ENCODE data around the genes TTC39A, CPT2 and CZIB.

GRCh38 chr1:50927643-50928548 is 32.2 kb downstream of the FAF1 start:
- PRO-cap: no peak

DNA sequence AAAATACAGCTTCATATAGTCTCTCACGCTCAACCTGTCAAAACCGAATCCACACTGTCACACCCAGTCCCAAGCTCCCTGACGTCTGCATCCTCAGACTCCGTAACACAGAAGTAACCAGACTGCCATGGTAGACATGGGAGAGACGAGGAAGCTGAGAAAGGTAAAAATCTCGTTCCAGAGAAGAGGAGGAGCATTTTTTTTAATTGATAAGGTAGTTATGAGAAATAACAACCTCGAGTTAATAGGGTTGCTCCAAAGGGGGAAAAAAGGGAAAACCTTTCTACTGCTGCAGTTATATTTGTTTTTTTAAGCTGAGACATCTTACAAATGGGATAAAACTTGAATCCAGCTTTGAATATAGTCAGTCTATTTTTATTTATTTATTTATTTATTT is 572 bp upstream of the FAF1 start:
- PRO-cap: bidirectional peak, plus-strand start at position 103 of the sequence, minus-strand start at position 87 of the sequence

- PRO-cap: no peak
These were observed 11.7 kb downstream of the CDKN2C start for GRCh38 chr1:50981720-50982098.

GRCh38 chr1:51210299-51210664 is 25.8 kb upstream of the RNF11 start:
- PRO-cap: no peak

GRCh38 chr1:51329963-51330893 is at the start of gene TTC39A:
TTC39A (minus strand) TSS chr1:51330562.
- PRO-cap: unidirectional peak, plus-strand start at chr1:51330141; bidirectional peak, plus-strand start at chr1:51330608, minus-strand start at chr1:51330562

DNA sequence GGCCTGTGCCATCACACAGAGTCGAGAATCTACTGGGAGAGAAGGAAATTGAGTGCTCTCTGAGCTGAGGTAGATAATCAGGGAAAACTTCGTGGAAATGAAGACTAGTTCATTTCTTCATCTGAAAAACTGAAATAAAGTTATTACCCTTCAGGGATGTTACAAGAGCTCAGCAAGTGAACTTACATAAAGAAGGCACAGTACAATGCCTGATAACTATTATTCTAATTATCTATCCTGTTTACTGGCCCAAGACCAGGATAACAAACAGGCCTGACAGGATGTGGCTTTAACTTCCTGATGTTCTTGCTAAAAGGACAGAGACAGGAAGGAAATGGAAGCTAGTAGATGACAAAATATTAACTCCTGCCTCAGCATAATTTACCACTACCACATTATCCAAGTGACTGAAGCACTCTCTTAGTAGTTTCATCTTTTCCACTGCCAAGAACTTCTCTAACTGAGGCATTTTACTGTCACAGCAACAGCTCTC is 85.5 kb downstream of the EPS15 start:
- PRO-cap: no peak

GRCh38 chr1:51621644-51622198 is 4.8 kb downstream of the OSBPL9 start:
- PRO-cap: no peak

DNA sequence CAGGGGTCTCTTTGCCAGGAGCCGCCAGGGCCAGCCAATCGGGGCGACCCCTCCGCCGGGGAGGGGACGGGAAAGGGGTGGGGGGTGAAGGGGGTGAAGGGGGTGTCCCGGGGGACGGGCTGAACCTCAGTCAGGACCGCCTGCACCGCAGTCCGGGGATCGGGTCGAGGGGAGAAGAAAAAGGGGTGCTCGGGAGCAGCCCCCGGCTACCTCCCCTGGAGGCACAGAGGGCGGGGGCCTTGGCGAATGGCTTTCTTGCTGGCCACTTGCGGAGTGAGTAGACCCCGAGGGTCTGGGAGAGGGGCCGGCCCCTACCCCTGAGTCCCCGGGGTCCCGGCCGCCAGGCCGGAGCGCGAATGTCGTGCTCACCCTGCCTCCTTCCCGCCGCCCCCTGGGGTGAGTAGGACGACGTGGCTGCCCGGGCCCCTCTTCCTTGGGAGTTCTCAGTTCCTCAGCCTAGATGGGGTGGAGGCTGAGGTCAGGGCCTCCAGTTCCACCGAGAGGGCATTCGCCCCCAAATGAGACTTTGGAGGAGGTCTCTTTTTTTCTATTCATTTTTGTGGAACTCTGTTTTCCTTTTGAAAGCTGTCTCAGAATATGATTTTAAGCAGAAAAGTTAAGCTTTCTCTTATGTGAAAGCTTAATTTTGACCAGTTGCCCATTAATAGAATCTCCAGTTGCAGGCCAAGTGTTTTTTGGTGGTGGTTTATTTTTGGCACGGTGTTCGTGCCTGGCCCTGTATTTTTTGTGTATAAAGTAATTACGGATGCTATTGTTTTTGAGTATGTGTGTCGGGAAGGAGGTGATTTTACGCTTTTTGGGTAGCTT is 113.1 kb downstream of the OSBPL9 start:
- PRO-cap: bidirectional peak, plus-strand start at position 105 of the sequence, minus-strand start outside the sequence

GRCh38 chr1:51976704-51977673 is 13.5 kb downstream of the RAB3B start:
- PRO-cap: bidirectional peak, plus-strand start at chr1:51977494, minus-strand start at chr1:51977269

- PRO-cap: no peak
These were observed 312 bp downstream of the TXNDC12 start for GRCh38 chr1:52054818-52054940.

DNA sequence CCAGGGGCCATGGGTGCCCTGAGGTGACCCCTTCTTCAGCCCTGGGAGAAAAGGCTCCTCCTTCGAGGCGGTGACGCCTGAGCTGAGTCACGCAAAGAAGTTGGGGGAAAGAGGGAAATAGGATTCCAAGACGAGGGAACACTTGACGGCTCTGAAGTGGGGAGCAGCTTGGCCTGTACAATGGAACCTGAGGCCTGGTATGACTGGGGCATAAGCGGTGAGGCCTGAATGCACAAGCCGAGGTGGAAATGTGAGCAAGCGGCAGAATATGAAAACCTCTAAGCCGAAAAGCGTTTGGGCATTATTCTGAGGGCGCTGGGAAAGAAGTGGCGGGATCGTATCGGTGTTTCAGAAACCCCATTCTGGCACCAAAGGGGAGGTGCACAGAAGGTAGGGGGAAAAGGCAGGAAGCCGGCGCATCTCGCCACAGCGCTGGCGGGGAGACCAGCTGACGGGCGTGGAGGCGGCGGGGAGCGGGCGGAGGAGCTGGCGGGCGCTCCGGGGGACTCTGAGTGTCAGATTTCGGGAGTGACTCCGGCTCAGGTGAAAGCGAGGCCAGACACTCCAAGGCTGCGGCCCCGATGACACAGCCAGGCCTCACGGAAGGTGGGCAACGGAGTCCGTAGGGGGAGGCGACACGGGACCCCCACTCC is 562 bp downstream of the CC2D1B start:
- PRO-cap: unidirectional peak, plus-strand start at position 120 of the sequence; unidirectional peak, plus-strand start at position 427 of the sequence

DNA sequence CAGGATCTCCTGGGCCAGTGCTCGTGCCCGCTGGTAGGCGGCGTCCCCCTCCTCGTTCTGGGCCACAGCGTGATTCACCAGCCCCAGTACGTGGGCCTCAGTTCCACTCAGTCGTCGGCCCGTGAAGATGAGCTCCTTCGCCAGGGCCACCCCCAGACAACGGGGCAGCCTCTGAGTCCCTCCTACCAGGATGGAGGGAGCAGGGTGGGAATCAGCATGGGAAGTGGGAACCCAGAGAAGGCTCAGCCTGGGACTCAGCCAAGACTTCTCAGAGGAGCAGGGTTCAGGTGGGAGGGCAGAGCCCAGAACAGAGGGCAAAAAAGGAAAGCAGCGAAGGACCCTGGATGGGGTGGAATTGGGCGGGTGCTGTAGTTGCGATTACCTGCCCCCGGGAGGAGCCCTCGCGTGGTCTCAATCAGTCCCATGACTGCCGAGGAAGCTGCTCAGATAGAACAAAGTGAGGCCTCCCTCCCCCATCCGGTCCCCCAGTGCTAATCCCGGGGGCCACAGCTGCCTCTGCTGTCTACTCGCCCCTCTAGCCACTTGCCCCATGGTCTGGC is 16.8 kb downstream of the ECHDC2 start:
- PRO-cap: no peak

DNA sequence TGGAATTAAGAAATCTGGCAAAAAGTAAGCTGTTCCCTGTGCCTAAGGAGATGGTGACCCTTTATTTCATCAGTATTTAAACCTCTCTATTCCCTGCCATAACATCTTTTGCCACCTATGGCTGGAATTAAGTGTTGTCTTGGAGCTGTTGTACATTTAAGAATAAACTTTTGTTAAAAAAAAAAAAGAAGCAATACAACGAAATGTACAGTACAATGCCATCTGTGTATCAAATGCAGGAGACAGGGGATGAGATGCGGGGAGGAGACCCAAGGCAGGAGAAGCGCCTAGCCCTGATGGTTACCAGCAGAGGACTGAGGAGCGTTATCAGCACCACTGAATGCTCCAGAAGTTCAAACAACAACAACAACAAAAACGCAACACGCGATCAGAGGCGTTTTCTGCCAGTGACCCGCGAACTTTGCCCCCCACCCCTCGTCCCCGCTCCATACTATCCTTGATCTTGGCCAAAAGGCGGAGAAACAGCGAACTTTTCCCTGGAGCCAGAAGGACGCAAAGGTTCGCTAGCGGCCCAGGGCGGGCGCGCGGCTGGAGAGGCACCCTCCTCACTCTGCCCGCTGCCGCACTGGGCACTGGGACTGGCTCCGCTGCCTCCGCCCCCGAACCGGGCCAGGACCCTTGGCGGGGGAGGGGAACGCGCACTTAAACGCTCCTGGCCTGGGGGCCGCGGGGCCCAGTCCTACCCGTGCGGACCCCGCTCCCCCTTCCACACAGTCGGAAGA is 799 bp downstream of the ECHDC2 start:
- PRO-cap: bidirectional peak, plus-strand start at position 581 of the sequence, minus-strand start at position 573 of the sequence

- PRO-cap: no peak
These were observed 4.8 kb upstream of the PODN start for GRCh38 chr1:53057276-53057479.

- PRO-cap: no peak
These were observed 869 bp downstream of the PODN start for GRCh38 chr1:53062389-53063774.

GRCh38 chr1:53082259-53082861 is 20.3 kb downstream of the PODN start:
- PRO-cap: no peak

DNA sequence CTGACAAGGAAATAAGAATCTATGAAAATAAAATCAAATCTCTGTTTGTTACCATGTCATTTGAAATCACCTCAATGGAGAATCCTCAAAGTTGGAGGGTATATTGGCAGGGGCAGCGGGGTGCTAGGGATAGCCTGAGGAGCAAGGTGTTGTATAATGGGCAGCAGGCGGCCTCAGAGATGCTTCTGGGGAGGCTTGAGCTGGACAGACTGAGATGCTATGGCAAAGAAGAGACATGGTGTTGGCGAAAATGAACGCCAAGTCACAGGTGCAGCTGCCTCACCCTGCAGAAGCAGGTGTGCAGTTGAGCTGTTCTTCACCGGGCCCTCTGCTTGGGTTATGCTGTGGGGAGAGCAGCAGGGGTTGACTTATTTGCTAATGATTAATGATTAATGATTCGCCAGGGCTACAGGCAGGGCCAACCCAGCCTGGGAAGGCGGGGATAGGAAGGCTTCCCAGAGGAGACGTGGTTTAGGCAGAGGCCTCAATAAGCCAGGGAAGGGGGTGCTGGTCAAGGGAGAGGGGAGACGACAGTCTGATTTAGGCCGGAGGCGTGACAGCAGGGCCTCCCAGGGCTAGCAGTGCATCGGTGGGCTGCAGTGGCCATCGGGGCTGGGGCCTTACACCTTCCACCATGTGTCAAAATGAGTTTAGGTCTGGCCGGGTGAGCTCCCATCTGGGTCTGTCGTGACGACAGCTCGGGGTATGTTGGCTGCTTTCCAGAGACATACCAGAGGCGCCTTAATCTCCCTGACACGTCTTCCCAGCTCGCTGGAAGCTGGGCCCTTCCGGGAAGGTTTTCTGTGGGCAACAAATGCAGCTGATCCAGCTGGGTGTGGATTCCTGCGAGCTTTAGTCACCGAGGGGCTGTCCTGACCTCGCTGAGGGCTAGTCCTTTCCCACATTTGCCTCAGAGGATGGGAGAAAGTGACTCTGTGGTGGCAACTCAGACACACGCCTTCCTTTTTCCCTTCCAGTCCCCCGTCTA is 3.5 kb upstream of the SLC1A7 start:
- PRO-cap: unidirectional peak, minus-strand start at position 788 of the sequence

DNA sequence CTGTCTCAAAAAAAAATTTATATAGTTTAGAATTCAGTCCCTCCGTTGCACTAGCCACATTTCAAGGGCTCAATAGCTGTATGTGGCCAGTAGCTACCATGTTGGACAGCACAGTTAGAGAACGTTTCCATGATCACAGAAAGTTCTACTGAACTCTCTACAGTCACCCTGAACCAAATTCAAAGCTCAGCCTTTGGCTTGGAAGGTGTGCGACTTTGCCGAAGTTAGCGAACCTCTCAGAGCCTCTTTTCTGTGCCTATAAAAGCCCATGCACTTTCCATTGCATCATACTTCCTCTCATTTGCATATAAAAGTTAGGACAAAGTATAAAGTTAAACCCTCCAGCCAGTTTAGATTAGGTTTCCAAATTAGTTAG is 4.7 kb upstream of the SLC1A7 start:
- PRO-cap: no peak

DNA sequence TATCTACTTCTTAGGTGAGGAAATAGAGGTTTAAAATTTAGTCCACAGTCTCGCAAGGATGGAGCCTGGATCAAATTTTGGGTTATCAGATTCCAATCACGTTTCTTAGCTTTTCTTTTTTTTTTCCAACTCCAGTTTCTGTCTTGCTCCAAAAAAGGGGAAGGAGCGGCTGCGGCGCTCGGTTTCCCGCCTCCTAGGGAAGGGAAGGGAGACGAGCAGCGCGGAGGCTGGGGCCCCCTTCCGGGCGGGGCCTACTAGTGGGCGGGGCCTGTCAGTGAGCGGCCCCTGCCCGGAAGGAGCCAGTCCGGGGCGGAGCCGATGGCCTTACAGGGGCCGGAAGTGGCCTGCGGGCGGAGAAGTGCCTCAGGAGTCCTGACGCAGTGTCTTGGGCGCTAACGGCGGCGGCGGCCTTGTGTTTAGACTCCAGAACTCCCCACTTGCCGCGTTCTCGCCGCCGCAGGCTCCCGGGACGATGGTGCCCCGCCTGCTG is at the start of gene CPT2:
TSS of gene CPT2 (plus strand) at position 353 of the 490 bp plus-strand sequence.
- PRO-cap: bidirectional peak, plus-strand start at position 329 of the sequence, minus-strand start at position 195 of the sequence

- PRO-cap: bidirectional peak, plus-strand start at chr1:53220415, minus-strand start at chr1:53220236; bidirectional peak, plus-strand start at chr1:53220760, minus-strand start at chr1:53220611
These were observed at the start of gene CZIB for GRCh38 chr1:53219981-53220995. CZIB (minus strand) TSS chr1:53220634.

Measured in mucosa of descending colon (tissue), 1 donor.